ENCODE measurements around a stretch of chr20.

DNA sequence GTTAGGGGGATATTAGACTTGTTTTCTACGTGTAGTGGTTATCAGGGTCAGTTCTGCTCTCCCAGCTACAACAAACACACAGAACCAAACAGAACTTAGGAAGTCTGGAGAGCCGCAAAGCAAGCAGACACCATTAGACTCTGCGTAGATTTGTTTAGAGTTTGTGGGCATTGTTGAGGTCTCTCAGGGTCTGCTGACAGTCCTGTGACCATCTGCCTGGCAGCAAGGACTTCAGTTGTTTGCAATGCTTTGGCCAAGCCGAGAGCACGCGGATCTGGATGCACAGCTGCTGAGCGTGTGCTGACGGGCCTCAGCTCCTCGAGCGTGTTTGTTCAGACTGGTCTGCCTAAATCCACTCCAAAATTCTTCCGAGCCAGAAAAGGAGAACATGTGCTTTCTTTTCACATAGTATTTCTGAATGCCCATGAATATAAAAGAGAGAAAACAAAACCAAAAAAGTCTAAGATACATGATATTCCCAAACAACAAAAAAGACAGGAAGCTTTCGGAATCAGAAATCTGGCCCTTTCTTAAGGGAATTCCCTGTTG lies 159.0 kb downstream of the ZNF217 start:
- RRBS, result no CpG with 5 or more reads among the region's 12 CpGs

DNA sequence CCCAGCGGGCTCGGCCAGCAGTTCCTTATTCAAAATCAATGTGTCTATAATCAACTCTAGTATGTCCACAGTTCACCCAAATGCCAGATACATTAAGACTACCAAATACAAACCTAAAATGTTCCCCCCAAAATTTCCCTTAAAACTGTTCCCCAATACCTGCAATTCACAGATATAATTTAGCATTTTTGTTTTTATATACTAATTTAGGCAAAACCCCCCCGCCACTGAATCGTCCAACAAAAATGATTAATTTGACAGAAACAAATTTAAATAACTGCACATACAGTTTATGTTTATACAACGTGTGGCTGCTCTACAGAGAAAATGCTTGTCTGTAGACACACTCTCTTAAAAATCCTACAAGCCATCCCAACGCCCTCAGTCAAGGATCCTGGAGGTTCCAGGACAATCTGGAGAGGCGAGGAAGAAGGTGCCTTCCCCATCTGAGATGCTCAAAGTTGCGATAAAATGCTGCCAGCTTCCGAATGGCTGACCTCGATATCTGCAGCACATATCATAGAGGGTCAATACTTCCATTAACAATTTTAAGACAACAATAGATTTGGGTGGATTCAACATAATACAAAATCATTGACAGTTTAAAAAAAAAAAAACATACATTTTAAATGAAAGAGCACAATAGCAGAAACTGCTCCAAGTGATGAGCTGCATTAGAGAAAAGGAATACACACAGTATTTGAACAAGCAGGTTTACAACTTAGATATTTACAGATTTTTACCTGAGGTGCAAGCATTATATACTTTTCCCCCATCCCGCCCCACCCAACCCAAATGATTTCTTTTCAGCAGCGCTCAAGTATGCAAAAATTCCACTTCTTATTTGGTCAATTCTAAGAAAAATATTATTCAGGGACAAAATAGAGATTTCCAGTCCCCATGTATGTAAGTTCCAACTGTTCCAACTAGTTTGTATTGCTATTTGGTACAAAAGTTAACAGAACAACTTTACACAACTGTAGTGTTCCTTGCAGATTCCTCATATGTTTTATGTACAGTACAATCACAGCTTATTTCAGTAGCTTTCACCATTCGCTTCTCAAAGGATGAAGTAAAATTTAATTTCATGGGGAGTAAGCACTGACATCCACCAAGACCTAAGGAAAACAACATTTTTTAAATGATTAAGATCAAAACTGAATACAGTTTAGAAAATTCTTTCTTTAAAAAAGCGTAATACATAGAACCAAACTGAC lies 25.1 kb downstream of the ZNF217 start:
- RRBS, result no CpG with 5 or more reads among the region's 14 CpGs

GRCh38 chr20:53576672-53577514 lies 16.7 kb downstream of the ZNF217 start:
- RRBS, result no CpG with 5 or more reads among the region's 12 CpGs

GRCh38 chr20:53581373-53581836 lies 12.2 kb downstream of the ZNF217 start:
- RRBS, result 98% methylated on average over 3 of the region's 27 CpGs

GRCh38 chr20:53594420-53595040 lies 891 bp upstream of the ZNF217 start:
- RRBS, result 2% methylated on average over 5 of the region's 65 CpGs

DNA sequence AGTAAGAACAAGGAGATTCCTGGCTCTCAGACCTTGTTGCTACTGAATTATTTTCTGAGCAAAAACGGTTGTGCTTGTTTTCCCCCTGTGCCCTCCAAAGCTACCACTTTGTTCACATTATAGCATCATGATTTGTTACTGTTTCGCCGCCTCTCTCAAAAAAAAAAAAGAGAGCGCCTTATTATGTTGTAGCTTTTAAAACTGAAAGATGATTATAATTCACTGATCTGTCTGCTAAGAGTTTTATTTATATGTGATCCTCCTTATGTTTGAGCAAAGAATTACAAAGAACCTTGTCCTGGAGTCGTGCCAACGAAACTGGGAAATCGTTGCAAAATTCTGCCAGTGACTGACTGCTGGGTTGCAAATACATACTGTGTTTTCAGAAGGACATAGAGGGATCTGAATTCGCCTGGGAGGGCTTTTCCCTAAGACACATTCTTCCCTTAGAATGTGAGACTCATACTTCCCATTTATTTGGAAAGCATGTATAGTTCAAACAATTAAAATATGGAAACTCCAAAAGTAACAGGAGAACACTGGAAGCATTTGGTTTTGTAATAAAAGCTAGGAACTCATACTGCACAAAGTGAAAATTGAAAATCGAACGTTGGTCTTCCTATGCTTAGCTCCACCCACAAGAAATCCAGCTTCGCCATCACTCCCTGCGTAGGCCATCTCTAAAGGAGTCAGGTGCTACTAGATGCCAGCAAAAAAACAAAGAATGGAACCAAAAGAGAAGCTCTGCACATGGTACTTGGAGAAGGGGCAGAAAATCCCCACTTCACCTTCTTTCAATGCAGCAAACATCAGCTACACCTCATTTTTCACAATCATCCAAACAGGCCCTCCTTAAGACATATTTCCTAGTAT lies 2.7 kb upstream of the ZNF217 start:
- RRBS, result no CpG with 5 or more reads among the region's 12 CpGs

GRCh38 chr20:53621354-53622428 lies 28.1 kb upstream of the ZNF217 start:
- RRBS, result no CpG with 5 or more reads among the region's 12 CpGs

- RRBS, result no CpG with 5 or more reads among the region's 10 CpGs
Observed at GRCh38 chr20:53643137-53643597, 49.5 kb upstream of the ZNF217 start.

GRCh38 chr20:53669084-53669438 lies 75.4 kb upstream of the ZNF217 start:
- RRBS, result no CpG with 5 or more reads among the region's 5 CpGs

- RRBS, result no CpG with 5 or more reads among the region's 7 CpGs
Observed at GRCh38 chr20:53711656-53712045, 118.0 kb upstream of the ZNF217 start.

- RRBS, result no CpG with 5 or more reads among the region's 13 CpGs
Observed at GRCh38 chr20:53712567-53713108, 119.0 kb upstream of the ZNF217 start.

DNA sequence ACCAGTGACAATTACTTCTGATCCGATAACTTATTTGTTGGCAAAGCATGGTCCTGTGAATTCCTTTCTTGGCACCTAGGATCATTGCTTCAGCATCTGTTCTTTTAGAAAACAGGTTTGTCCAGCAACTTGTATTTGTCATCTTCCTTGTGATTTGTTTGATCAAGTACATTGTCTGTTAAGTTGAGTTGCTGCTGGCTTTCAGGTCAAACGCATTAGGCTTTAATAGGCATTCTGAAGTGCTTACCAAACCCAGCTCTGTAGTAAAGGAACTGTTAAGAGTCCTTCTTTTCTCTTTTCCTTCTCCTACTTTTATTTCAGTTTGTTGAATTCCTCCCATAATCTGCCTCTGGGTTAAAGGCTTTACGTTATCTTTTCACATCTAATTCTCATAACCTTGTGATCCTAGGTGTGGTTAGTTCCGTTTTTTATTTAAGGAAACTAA lies 192.5 kb upstream of the ZNF217 start:
- RRBS, result no CpG with 5 or more reads among the region's 4 CpGs

DNA sequence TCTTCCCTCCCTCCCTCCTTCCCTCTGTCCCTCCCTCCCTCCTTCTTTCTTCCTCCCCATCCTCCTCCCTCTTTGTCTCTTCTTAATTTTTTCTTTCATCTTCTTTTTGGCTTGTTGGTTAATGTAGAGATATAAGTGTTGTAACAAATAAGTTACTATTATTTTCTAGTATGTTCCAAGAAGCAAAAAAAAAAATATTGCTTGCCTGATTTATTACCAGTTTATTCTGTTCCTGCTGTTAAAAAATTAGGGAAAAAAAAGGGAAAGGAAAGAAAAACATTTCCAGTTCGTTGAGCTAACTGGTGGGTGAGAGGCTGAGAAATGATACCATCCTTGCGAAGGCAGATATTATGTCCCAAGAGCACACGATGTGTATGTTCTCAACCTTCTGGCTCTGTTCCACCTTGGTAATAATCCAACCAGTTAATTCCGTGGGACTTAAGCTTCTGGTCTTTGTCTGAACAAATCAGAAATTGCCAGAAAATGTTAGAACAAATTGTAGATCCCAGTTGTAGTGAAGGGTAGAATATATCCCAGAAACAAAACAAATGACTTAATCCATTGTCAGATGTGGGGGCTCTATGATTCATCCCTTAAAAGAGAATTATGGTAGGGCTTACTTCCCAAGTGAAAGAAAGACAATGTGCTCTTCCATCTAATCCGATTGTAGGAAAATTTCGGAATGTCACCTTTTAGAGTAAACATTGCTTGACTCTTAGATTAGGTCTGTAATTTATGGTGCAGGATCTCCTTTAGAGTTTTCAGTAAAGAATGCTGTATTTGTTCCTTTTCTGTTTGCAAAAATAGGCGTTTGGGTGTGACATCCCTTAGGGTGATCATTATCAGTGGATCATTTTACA lies 234.3 kb upstream of the ZNF217 start:
- RRBS, result no CpG with 5 or more reads among the region's 7 CpGs

DNA sequence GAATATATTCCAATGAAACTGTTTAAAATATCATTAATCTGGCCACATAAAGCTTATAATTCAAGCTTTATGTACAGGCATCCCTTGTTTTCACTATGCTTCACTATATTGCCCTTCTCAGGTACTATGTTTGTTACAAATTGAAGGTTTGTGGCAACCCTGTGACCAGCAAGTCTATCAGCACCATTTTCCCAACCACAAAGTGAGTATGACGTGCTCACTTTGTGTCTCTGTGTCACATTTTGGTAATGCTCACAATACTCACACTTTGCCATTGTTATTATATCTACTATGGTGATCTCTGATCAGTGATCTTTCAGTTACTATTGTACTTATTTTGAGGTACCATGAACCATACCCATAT lies 228.1 kb downstream of the BCAS1 start:
- RRBS, result no CpG with 5 or more reads among the region's 1 CpG

- RRBS, result no CpG with 5 or more reads among the region's 8 CpGs
Observed at GRCh38 chr20:53884968-53885428, 185.4 kb downstream of the BCAS1 start.

GRCh38 chr20:53910305-53910730 lies 160.1 kb downstream of the BCAS1 start:
- RRBS, result no CpG with 5 or more reads among the region's 5 CpGs

- RRBS, result no CpG with 5 or more reads among the region's 5 CpGs
Observed at GRCh38 chr20:53939342-53939868, 131.0 kb downstream of the BCAS1 start.

DNA sequence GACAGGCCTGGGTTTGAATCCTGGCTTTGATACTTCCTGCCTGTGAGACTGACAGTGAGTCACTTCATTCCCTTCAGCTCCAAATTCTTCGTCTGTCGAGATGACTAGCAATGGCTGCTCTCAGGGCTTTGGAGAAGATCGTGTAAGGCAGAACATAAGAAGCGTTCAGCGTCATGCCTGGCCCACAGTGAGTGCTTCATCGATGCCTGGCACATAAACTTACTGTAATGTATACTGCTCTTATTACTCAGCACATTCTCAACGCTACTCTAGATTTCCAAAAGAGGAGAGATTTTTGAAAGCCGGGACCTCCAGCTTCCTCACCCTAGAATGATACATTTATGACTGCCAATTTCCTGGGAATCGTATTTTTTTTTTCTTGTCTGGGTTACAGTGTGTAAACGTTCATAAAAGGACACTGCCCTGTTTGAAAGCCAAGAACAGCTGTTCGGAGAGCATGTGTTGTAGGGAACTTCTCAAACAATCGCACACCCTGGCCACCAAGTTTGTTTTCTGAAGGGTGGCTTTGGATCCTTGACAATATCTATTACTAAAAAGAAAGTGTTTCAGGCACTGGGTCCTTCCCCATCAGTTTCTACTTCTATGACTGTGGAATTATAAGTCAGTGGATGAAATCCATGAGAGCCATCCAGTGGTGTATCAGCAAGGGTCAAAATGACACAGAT lies 16.3 kb upstream of the BCAS1 start:
- RRBS, result no CpG with 5 or more reads among the region's 12 CpGs

GRCh38 chr20:56392844-56393109 lies 332 bp downstream of the CSTF1 start:
- RRBS, result no CpG with 5 or more reads among the region's 13 CpGs

- RRBS, result no CpG with 5 or more reads among the region's 7 CpGs
Observed at GRCh38 chr20:56409294-56410087, 2.6 kb upstream of the CASS4 start.